ENCODE measurements around a stretch of chr12.

GRCh38 chr12:71904108-71904948 is 34.3 kb upstream of the TPH2 start:
- PRO-cap, 10 experiments = no peak in any of the 10 experiments

DNA sequence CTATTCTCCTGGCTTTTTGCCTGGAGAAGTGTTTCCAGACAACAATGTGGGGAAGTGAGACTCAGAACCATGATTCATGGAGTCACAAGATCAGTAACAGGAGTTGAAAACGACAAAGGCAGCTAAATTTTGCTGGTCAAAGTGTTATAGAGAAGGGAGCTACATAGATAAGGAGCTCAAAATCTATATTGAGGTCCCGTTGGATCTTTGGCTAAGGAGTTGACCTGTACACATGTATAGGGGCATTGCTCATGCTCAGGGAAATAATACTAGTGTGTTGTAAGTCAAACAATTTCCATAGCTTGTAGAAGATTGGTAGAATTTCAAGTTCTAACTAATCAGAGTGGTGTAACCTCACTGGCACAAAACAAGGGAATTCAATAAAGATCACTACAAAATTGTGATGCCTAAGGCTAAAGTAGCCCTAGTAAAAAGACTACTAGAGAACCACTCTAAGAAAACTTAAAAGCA is 475.5 kb downstream of the TRHDE start:
- PRO-cap, 10 experiments = no peak in any of the 10 experiments

- PRO-cap, 10 experiments = peak in 3 of 10 experiments; most common minus-strand start chr12:74538662 (in 3)
Measured at GRCh38 chr12:74538538-74539343, 1.1 kb downstream of the ATXN7L3B start.

DNA sequence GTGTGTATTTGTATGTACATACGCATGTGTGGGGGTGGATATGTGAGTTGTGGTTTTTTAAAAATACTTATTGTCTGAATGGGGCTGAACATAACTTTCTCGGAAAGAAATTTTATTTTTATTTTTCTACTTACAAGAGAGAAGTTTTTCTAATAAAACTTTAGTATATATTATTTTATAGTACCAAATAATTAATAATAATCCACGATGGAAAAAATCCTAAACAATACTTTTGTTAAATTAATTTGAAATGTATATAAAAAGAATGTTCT is 245.5 kb downstream of the KCNC2 start:
- PRO-cap, 10 experiments = no peak in any of the 10 experiments

DNA sequence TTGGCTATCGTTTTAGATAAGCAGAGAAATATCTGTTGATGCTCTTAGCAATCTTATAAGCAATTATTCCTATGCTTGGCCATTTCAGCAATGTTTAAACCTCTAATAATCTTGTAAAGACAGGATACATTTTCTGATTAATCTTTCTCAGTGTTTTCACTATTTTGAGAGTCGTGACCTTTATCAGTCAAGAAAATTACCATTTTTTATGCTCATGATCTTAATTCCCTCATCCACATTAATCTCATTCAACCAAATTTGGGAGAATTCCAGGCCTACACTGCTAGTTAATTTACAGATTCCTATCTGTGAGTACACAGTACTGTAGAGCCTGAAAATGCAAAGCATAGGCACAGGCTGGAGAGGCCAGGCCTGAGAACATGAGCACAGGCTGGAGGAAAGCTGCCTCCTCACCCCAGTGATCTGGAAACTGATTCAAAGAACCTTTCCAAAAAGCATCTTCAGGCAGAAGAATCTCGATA is 122.2 kb downstream of the KCNC2 start:
- PRO-cap, 10 experiments = no peak in any of the 10 experiments

DNA sequence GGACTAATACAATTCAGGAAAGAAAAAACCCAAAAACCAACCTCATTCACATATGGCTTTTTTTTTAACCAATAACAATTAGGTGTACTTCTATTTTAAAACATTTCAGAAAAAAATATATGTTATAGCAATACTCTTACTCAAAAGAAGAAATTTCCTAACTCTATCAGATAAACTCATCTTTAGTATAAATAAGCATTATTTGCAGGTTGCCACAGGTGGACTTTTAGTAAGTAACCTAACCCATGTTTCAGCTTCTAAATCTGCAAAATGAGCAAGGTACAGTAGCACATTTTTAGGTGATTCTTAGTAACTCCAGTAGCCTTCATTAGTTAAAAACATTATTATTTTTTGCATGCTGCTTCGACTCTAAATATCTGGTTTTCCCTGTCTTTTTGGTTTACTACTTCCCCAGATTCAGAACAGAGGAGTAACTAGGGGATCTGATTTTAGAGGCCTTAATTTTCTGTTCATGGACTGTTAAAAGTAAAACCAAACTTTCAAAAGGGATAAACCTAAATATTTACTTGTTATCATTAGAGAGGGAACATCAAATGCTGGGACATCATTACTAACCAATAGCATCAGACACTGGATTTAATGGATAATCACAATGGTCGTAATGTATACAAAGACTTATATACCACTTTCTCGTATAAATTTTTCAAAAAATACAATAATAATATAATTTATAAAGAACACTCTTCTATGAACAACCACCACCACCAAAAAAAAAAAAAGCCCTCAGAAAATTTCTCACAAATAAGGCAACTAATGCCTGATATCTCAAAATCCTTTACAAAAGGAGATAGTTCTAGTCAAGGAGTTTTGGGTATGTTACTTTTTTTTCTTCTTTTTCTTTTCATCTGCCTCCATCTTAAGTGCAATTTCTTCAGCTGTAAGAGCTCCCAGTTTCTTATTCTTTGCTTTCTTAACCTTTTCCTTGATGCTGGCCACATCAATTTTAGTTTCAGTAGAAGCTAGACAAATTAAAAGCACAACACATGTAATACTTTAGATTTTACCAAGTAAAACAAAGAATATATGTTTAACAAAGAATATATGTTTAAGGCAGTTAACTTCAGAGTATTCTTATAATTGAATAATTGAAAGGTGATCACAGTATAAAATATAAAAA is 12.1 kb downstream of the KRR1 start:
- PRO-cap, 10 experiments = no peak in any of the 10 experiments

DNA sequence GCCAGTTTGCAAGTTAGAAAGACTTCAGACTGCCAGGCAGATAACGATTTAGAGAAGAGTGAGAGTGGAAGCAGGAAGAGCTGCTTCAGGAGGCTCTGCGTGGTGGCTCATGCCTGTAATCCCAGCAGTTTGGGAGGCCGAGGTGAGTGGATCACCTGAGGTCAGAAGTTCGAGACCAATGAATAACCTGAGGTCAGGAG is 55.1 kb upstream of the KRR1 start:
- PRO-cap, 10 experiments = no peak in any of the 10 experiments

GRCh38 chr12:75705942-75706416 is 194.6 kb upstream of the KRR1 start:
- PRO-cap, 10 experiments = no peak in any of the 10 experiments

GRCh38 chr12:76031221-76032049 is 53.0 kb downstream of the NAP1L1 start:
- PRO-cap, 10 experiments = peak in 10 of 10 experiments; most common plus-strand start chr12:76031829 (in 5); most common minus-strand start chr12:76031598 (in 5)

- PRO-cap, 10 experiments = no peak in any of the 10 experiments
Measured at GRCh38 chr12:76059622-76060814, 24.5 kb downstream of the NAP1L1 start.

DNA sequence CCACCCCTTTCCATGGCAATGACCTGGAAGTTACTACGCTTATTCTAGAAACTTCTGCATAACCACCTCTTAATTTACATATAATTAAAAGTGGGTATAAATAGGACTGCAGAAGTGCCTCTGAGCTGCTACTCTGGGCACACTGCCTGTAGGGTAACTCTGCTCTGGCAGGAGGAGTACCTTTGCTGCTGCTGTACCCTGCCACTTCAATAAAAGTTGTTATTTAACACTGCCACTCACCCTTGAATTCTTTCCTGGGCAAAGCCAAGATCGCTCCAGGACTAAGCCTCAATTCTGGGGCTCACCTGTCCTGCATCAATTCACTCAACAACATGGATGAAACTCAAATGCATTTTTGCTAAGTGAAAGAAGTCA is 8.1 kb upstream of the NAP1L1 start:
- PRO-cap, 10 experiments = peak in 1 of 10 experiments; most common plus-strand start position 125 of the sequence (in 1)

GRCh38 chr12:76556197-76556695 is 3.3 kb downstream of the OSBPL8 start:
- PRO-cap, 10 experiments = no peak in any of the 10 experiments

DNA sequence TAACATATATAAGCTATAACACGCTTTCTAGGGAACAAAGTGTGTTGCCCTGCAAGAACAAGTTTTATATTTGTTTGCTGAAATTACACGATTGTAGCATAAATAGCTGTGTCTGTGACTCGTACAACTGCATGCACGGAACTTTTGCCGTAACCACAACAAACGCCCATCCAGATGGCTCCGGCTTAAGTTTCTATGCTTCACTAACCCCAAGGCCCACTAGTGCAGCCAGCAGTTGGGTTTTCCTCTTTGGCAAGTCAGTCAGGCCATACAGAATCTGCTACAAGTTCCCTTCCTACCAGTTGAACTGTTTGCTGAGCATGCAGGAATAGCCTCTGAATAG is 12.1 kb downstream of the CSRP2 start:
- PRO-cap, 10 experiments = no peak in any of the 10 experiments

- PRO-cap, 10 experiments = no peak in any of the 10 experiments
Measured at GRCh38 chr12:77939905-77940456, 109.3 kb downstream of the NAV3 start.

DNA sequence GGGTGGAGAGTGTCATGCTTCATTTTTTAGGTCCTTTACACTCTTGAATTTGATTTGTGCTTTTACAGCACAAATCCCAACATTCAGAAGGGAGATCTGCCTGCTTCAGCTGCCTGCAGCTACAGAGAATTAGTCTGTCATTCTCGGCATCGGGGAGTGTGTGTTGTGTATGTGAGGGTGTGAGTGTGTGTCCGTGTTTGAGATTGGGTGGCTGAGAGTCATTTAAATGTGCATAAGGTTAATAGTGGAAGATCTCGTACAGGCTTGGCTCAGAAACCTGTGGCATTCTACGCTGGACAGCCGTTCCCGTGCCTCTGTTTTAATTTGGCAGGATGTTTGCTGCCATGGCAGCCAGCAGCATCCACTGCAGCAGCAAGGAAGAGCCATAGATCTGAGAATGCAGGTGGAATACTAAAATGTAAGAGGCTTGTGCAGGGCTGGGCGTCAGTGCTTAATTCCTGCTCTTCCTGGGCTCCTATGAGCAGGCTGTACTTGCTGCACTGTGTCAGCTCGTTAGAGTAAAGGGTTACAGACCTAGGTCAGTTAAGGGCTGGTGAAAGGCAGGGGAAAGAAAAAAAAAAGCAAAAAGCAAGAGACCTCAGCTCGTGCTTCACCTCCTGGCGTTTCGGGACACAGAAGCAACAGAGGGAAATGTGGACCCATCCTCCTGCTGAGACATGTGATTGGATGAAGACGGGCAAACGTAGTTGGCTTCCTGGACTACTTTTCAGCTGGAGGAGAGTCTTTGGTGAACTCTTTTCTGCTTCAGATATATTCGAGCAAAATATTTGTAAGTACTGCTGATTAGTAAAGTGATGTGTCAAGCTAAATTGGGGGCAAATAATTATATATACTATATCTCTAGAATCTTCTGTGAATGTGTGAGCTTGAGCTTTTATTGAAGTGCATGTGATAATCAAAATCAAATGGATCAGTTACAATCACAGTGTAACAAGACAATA is 205.5 kb downstream of the NAV3 start:
- PRO-cap, 10 experiments = no peak in any of the 10 experiments

GRCh38 chr12:79451773-79452582 is 238.8 kb downstream of the PAWR start:
- PRO-cap, 10 experiments = no peak in any of the 10 experiments

DNA sequence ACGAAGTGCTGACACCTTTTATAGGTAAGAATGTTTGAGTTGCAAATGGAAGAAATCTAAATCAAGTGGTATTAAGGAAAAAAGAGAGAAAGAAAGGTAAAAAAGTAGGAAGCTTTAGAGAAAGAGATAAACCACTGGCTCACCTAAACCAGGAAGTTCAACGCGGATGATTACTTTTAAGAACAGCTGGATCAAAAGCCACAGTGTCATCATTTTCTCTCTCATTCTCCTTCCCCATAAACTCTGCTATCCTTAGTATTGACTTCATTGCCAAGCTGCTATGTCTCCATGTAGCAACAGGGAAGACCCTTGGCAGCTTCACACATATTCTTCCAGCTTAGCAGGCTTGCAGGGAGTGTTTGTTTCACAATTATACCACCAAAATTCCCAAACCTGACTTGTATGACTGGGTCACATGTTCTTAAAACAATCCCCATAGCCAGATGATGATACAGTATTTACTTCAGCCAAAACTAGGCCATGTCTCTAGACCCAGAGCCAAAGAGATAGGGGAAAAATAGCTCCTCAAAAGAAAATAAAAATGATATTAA is 235.5 kb downstream of the PAWR start:
- PRO-cap, 10 experiments = no peak in any of the 10 experiments

GRCh38 chr12:79691751-79692347 is 1.1 kb upstream of the PAWR start:
- PRO-cap, 10 experiments = peak in 3 of 10 experiments; most common plus-strand start chr12:79692234 (in 3); most common minus-strand start chr12:79692118 (in 1)

GRCh38 chr12:79796555-79797129 is 105.9 kb upstream of the PAWR start:
- PRO-cap, 10 experiments = no peak in any of the 10 experiments

GRCh38 chr12:79797130-79797468 is 106.3 kb upstream of the PAWR start:
- PRO-cap, 10 experiments = no peak in any of the 10 experiments

All from Metastatic Breast Carcinoma in the Brain (tissue), 10 donors.